ENCODE measurements around a stretch of chr3.

DNA sequence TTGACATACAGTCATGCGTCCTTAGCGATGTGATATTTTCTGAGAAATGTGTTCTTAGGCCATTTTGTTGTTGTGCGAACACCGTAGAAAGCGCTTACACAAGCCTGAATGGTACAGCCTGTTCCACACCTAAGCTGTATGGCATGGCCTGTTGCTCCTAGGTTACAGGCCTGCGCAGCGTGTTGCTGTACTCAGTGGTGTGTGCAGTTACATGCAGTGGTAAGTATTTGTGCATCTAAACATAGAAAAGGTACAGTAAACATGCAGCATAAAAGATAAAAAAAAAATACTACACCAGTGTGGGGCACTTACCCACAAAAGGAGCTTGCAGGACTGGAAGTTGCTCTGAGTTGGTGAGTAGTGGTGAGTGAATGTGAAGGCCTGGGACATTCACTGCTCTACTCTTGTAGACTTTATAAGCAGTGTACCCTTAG is 993 bp downstream of the CAPN7 start:
- PRO-cap = no peak
- RAMPAGE, long total RNA, 4 experiments = no peak in any of the 4 experiments

GRCh38 chr3:15260096-15261362 is 54.5 kb downstream of the CAPN7 start:
- PRO-cap = no peak
- RAMPAGE, long total RNA, 4 experiments = no peak in any of the 4 experiments

DNA sequence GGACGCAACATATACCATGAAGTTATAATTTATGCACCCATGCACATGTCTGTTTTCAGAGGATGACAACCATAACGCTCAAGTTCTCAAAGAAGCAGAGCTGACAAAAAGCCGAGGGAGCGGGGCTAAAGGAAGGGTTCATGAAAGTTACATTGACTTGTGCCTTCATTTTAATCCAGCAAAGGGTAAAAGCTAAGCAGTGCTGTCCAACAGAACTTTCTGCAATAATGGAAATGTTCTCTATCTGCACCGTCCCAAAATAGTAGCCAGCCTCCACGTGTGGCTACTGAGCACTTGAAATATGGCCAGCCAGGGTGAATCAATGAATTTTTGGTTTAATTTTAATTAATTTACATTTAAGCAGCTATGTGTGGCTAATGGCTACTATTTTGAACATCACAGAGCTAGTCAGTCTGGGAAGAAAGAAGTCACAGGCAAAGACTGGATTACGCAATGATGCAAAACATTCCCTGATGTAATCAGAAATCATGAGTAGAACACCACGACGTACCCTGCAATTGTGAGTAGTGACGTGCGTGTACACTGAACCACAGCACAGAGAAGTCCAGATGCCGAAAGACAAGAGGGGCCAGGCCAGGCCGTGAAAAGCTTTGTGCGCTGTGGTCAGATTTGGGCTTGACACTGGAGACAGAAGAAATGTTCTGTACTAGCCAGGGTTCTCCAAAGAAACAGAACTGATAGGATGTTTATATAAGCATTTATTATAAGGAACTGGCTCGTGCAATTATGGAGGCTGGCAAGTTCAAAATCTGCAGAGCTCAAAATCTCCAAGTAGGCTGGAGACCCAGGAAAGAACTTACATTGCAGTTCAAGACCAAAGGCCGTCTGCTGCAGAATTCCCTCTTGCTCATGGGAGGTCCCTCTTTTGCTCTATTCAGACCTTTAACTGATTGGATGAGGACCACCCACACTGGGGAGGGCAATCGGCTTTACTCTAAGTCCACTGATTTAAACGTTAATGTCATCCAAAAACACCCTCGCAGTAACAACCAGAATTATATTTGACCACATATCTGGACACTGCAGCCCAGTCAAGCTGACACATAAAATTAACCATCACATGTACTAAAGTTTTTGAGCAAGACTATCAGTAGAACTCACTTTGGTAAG is 44.8 kb downstream of the SH3BP5 start:
- PRO-cap = no peak
- RAMPAGE, long total RNA, 4 experiments = no peak in any of the 4 experiments

- PRO-cap = no peak
- RAMPAGE, long total RNA, 4 experiments = no peak in any of the 4 experiments
These were observed 12.8 kb downstream of the SH3BP5 start for GRCh38 chr3:15319392-15320158.

- PRO-cap = no peak
- RAMPAGE, long total RNA, 4 experiments = no peak in any of the 4 experiments
These were observed 859 bp downstream of the SH3BP5 start for GRCh38 chr3:15331412-15332041.

DNA sequence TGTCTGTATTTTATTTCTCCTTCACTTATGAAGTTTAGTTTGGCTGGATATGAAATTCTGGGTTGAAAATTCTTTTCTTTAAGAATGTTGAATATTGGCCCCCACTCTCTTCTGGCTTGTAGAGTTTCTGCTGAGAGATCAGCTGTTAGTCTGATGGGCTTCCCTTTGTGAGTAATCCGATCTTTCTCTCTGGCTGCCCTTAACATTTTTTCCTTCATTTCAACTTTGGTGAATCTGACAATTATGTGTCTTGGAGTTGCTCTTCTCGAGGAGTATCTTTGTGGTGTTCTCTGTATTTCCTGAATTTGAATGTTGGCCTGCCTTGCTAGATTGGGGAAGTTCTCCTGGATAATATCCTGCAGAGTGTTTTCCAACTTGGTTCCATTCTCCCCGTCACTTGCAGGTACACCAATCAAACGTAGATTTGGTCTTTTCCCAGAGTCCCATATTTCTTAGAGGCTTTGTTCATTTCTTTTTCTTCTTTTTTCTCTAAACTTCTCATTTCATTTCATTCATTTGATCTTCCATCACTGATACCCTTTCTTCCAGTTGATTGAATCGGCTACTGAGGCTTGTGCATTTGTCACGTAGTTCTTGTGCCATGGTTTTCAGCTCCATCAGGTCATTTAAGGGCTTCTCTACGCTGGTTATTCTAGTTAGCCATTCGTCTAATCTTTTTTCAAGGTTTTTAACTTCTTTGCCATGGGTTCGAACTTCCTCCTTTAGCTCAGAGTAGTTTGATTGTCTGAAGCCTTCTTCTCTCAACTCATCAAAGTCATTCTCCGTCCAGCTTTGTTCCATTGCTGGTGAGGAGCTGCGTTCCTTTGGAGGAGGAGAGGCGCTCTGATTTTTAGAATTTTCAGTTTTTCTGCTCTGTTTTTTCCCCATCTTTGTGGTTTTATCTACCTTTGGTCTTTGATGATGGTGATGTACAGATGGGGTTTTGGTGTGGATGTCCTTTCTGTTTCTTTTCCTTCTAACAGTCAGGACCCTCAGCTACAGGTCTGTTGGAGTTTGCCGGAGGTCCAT is 31.3 kb downstream of the METTL6 start:
- PRO-cap = no peak
- RAMPAGE, long total RNA, 4 experiments = no peak in any of the 4 experiments

DNA sequence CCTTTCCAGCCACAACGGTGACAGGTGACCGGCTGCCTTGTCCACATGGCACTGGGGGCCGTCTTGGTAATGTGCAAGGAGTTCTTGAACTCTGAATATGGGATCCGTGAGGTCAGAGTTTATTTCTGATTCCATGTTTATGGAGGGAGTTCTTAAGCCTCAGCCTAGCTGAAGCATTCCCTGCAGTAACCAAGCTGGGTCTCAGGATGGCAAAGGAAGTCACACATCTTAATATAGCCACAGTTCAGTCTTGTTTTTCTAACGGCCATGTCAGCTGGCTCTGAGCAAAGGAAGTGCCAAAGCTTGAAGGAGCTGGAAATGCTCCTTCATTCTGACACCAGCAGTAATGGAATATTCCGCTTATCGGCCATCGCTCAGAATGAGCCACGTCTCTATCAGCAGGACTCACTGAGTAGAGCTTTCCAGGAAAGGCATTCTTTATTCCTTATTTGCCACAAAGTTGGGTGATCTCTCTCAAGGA is 40.5 kb downstream of the EAF1 start:
- PRO-cap = no peak
- RAMPAGE, long total RNA, 4 experiments = no peak in any of the 4 experiments

GRCh38 chr3:15635935-15636886 is 34.7 kb downstream of the BTD start:
- PRO-cap = no peak
- RAMPAGE, long total RNA, 4 experiments = no peak in any of the 4 experiments

DNA sequence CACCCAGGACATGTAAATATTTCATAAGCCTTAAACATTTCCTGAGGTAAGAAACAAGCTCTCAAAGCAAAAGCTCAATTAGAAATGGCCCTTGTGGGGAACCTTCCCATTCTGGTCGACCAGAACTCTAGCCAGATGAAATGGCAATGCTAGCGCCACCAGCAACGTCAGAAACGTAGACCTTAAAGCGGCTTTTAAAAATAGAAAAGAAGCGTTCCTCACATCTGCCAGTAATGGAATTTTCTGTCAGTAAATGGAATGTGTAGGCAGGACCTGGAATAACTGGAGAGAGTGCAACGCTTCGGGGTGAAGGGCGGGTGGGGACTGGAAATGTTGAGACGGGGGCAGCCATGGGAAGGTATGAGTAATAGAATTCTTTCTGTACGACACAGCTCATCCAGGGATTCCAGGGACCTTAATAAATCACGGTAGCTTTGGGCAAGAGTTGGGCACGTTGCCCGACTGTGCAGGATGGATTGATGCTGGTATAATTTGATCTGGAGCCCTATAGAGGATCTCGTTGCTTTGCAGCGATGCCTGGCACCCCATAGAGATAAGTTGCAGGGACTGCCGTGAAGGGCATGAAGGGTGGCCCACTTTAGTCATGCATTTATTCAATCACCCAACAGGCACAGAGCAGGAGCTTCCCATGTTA is 44.5 kb downstream of the BTD start:
- PRO-cap = no peak
- RAMPAGE, long total RNA, 4 experiments = start-site peak on the minus strand in 1 of 4 experiments, centred at position 159 of the sequence, 16 reads per replicate

- PRO-cap = no peak
- RAMPAGE, long total RNA, 4 experiments = no peak in any of the 4 experiments
These were observed 44.9 kb downstream of the ANKRD28 start for GRCh38 chr3:15752659-15753496.

DNA sequence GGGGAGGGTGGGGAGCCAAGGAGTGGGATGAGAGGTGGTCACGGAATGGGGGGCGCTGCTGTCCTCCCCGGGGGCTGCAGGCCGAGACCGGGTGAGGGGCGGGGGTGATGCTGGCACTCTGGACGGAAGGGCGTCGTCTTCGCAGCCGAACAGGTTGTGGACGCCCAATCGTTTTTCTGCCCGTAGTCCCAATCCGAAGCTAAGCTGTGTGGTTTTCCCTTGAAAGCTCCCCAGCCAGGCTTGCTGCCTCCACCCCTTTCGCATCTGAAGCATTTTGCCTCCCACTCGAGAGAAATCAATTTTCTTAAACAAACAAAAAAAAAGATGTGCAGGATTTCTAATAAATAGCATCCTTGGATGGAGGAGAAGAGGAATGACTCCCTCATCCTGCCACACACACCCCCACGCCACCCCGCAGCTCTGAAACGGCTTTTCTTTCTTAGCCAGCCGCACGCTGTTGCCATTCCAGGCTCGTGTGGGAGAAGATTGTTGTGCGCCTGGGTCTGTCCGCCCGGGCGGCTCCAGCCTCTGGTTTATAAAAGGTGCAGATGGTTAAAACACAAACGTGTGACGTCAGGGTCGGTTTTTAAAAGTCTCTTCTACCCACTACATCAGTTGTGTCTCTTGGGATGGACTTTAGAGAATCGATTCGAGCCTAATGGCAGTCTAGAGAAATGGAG is 62.6 kb upstream of the ANKRD28 start:
- PRO-cap = no peak
- RAMPAGE, long total RNA, 4 experiments = no peak in any of the 4 experiments

- PRO-cap = no peak
- RAMPAGE, long total RNA, 4 experiments = no peak in any of the 4 experiments
These were observed 74.3 kb upstream of the ANKRD28 start for GRCh38 chr3:15871785-15872699.

- PRO-cap = no peak
- RAMPAGE, long total RNA, 4 experiments = no peak in any of the 4 experiments
These were observed 106.0 kb upstream of the ANKRD28 start for GRCh38 chr3:15903681-15904264.

- PRO-cap = no peak
- RAMPAGE, long total RNA, 4 experiments = no peak in any of the 4 experiments
These were observed 554 bp upstream of the GALNT15 start for GRCh38 chr3:16173936-16174316.

- PRO-cap = no peak
- RAMPAGE, long total RNA, 4 experiments = no peak in any of the 4 experiments
These were observed 57.2 kb downstream of the OXNAD1 start for GRCh38 chr3:16322101-16322718.

DNA sequence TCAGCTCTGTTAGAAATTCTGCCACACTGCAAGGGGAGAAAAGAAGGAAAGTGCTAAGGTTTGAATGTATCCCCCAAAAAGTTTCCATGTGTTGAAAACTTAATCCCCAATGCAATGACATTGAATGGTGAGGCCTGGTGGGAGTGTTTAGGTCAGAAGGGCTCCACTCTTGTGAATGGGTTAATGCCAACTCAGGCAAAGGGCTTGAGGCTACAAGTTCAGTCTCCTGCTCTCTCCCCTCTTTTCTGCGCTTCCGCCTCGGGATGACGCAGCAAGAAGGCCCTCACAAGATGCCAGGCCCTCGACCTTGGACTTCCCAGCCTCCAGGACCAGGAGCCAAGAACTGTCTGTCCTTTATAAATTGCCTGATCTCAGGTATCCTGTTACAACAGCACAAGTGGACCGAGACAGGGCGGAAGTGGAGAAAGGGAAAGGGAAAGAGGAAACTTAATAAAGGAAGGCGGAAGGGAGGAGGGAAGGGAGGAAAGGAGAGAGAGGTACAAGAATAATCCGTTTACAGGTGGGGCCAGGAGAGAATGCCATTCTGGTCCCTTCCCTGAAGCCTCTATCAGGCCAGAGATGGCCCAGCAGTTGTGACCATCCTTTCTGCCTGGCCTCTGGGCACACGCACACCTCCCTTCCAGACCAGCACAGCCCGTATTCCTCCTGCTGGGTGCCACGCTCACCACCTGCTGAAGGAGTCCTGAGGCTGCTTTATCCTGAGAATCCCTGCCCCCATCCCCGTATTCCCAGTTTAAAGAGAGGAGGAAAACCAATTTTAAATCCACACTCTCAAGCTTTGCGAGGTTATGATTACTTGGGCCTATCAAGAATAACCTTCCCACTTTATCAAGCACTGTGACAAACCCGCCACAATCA is 64.1 kb downstream of the OXNAD1 start:
- PRO-cap = no peak
- RAMPAGE, long total RNA, 4 experiments = no peak in any of the 4 experiments

DNA sequence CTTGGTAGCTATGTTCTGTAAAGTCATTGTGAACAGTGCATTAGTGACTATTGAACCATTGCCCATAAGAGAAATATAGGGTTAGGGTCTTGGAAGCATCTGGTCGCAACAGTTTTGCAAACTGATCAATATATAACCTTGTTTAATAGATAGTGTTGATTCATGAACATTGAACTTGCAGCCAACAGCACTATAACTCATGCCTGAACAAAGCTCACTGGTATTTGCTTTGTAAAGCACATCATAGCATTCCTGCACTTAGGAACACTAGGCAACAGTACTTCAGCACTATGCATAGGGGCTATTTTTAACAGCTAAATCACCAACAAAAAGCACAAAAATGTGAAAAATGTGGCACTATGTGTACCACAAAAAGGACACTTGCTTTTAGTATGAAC is 67.9 kb downstream of the OXNAD1 start:
- PRO-cap = no peak
- RAMPAGE, long total RNA, 4 experiments = no peak in any of the 4 experiments

GRCh38 chr3:16370487-16371388 is 105.7 kb downstream of the OXNAD1 start:
- PRO-cap = no peak
- RAMPAGE, long total RNA, 4 experiments = no peak in any of the 4 experiments

GRCh38 chr3:16372646-16372909 is 107.6 kb downstream of the OXNAD1 start:
- PRO-cap = no peak
- RAMPAGE, long total RNA, 4 experiments = no peak in any of the 4 experiments

DNA sequence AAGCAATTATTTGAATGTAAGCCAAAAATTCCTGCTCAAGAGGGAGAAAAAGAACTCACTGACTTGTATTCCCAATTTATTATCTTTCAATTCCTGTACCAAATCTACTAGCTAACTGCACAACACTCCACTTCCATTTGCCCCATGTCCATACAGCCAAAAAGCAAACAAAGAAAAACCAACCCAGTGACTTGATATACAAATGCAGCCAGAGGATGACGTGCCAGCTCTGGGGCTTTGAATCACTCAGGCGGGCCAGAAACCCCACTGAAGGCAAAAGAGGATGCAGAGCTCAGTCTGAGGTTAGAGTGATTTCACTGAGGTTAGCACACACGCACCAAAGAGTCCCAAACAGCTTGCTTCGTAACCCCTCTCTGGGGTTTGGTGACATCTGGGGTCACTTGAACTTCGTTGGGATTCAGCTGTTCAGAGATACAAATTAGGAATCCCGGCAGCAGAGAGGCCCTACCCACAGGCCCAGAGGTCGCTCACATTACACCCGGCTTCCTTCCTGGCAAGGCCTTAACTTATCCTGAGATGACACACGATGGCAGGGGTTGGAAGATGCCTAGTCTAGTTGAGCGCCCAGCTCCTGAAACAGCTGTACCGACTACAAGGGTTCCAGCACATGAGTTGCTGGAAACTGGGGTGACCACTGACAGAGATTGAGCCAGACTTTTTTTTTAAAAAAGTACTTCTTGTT is 1.6 kb downstream of the RFTN1 start:
- PRO-cap = no peak
- RAMPAGE, long total RNA, 4 experiments = start-site peak on the plus strand in 1 of 4 experiments, centred at positions 245 to 525 of the sequence, 6 reads per replicate

Measured in omental fat pad (tissue), 4 donors.